Cytotoxic T cell (primary cell): ENCODE data around the genes RPS4Y1 and DAZ3.

DNA sequence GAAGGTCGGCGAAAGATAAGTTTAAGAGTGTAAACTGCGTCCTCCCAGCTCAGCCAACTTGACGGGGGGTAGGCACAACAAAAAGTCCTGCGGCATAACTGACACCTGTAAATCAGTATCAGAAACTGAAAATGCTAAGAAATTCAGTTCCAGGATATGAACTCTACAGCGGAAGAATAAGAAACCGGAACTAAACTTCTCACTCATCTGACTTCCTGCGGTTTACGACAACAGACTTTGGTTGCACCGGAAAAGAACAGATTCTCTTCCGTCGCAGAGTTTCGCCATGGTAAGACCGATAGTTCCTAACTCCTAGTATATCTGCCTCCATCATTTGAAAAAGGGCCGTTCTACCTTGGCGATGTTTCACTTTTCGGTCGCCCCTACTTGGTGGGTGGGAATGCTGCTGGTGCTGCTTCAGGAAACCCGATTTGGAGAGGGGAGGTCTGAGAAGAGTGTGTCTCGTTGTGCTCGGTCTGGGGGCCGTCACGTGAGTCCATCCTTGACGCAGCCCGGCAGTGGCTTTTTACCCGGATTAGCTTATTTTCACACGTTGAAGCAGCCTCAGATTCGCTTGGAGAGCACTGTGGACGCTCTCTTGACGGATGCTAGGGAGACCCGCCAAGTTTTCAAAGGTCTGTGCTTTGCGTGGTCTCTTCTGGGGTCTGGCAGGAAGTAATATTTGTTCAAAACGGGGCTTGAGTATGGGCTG is at the start of gene RPS4Y1:
RPS4Y1 (plus strand) TSS at position 264 of the 712 bp plus-strand sequence.
- PRO-cap, 2 experiments = peak in 1 of 2 experiments; most common plus-strand start position 264 of the sequence (in 1); most common minus-strand start position 178 of the sequence (in 1)

- PRO-cap, 2 experiments = peak in 1 of 2 experiments; most common plus-strand start chrY:2934786 (in 1); most common minus-strand start chrY:2934848 (in 1)
Observed at GRCh38 chrY:2934723-2935324, 357 bp upstream of the ZFY start.

- PRO-cap, 2 experiments = peak in 1 of 2 experiments; most common plus-strand start chrY:7274965 (in 1); most common minus-strand start chrY:7274686 (in 1)
Observed at GRCh38 chrY:7274556-7275391, 363.2 kb upstream of the AMELY start.

DNA sequence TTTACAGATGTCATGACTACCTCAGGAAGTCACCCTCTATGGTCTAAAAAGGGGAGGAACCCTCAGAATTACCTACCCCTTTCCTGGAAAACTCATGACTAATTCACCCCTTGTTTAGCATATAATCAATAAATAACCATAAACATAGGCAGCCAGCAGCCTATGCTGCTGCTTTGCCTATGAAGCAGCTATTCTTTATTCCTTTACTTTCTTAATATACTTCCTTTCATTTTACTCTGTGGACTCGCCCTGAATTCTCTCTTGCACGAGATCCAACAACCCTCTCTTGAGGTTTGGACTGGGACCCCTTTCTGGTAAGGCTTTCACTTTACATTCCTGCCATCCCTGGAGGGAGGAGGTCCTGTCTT is 522.7 kb upstream of the AMELY start:
- PRO-cap, 2 experiments = no peak in any of the 2 experiments

DNA sequence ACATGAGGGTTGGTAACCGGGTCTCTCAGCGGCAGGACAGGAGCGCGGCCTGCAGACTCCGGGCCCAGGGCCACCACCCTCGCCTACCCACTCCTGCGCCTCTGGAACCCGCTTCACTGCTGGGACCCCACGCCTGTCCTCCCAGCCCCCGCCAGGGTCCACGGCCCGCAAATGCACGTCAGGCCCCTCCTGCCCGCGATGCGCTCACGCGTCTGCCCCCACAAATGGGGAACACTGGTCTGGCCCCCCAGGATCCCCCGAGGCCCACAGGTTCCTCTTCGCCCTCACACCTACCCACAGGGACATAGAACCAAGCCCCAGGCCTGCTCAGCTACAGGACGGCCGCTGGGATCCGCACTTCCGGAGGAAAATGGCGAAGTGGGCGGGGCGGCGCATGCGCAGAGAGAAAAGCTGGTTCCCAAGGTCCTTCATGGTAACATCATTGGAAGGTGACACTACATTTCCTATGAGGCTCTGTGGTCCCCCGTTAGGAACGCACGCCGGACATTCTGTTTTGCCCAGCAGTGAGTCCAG is 1486.3 kb upstream of the USP9Y start:
- PRO-cap, 2 experiments = peak in 1 of 2 experiments; most common minus-strand start position 306 of the sequence (in 1)

DNA sequence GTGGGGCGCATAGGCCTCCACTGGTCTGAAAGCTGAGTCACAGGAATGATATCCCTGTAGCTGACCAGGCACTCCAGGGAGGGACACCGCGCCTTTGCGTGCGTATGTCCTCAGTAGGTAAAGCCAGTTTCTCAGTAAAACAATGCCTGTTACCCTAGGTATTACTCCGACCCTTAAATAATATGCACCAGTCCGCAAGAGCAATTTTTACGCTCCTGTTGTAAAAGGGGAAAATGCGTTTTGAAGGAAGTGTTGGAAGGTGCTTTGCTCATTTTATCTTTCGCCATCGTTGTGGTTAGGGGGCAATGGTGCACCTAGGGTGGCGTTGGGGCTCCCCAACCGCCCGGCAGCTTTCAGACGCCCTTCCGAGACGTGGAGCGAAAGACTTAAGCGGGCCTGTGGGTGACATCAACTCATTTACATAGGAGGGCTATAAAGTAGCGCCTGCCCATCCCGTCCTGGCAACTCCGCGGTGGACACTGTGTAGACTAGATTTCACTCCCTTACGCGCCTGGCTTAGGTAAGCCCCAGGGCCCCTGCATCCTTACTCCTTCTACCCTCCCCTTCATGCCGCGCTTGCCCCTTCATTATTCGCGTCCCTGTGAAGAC is 1.2 kb upstream of the TMSB4Y start:
- PRO-cap, 2 experiments = no peak in any of the 2 experiments

- PRO-cap, 2 experiments = peak in 1 of 2 experiments; most common plus-strand start chrY:13704550 (in 1)
Observed at GRCh38 chrY:13704401-13704784, 694 bp downstream of the TMSB4Y start.

- PRO-cap, 2 experiments = no peak in any of the 2 experiments
Observed at GRCh38 chrY:14201376-14201893, 145.4 kb downstream of the VCY1B start.

DNA sequence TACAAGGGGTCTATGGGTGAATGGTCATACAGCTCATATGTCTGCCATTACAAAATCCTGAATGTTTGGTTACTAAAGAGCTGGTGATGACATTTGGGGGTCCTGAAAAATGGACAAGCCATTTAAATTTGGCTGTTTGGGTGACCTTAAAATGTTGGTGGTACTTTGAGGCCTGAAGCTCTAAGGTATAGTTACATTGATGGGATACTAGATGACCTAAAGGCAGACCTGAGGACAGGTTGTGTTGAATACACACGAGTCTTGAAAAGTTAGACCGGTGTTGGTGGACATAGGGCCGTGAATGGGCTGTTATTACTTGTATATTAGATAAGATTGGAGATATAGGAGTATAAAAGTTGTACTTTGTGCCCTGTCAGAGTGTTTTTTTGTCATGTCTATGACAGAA is 537.7 kb downstream of the CDY2B start:
- PRO-cap, 2 experiments = no peak in any of the 2 experiments

DNA sequence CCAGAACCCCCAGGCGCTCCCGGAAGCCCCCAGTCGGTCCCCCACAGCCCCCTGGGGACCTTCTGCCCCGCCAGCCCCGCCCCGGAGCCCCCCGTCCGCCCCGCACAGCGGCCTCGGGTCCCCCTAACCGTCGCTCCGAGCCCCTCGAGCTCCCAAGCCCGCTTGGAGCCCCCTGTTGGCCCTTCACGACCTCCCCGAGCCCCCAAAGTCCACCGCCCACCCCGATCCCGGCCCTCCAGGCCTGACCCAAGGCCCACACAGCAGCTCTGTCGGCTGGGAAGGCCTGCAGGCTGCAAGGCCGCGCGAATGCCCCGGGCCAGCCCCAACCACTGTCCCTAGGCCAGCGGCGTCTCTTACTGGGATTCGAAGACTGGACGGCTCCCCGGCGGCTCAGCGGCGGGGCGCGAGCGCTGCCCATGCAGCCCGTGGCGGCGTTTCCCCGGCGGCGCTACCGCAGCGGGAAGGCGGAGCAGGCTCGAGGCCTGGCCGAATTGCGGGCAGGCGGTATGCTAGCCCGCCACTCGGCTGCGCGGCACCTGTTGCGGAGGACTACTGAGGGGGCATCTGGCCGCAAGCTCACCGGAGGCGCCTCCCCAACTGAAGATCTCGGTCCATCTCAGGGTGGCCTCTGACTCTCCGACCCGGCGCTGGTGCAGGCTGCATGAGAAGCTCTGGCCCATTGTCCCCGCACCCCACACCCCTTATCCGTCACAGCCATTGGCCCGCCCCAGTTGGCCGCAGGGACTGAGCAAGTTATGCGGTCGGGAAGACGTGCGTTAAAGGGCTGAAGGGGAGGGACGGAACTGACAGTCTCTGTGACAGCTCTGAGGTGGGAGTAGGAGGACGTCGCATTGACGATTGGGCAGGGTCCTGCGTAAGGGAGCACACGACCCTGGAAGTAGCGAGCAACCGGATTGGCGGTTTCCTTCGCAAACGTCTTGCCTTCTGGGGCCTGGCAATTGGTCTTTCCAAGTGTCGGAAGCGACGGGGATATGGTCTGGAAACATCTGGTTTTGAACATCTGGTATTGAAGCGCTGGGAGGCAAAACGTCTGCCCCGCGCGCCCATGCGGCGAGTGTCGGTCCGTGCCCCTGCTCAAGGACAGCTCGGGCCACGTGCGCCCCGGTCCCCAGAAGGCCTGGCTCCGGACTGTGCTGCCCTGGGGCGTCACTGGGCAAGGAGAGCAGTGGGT is 303.5 kb upstream of the HSFY2 start:
- PRO-cap, 2 experiments = peak in 1 of 2 experiments; most common plus-strand start position 1,020 of the sequence (in 1); most common minus-strand start position 860 of the sequence (in 1)

- PRO-cap, 2 experiments = no peak in any of the 2 experiments
Observed at GRCh38 chrY:24813322-24813565, at the start of gene DAZ3. TSS of gene DAZ3 (minus strand) at chrY:24813393.

- PRO-cap, 2 experiments = no peak in any of the 2 experiments
Observed at GRCh38 chrY:26409355-26409933, 787.5 kb downstream of the CDY1 start.